Subcutaneous adipose tissue (tissue), 3 donors: ENCODE measurements around a stretch of chr15.

DNA sequence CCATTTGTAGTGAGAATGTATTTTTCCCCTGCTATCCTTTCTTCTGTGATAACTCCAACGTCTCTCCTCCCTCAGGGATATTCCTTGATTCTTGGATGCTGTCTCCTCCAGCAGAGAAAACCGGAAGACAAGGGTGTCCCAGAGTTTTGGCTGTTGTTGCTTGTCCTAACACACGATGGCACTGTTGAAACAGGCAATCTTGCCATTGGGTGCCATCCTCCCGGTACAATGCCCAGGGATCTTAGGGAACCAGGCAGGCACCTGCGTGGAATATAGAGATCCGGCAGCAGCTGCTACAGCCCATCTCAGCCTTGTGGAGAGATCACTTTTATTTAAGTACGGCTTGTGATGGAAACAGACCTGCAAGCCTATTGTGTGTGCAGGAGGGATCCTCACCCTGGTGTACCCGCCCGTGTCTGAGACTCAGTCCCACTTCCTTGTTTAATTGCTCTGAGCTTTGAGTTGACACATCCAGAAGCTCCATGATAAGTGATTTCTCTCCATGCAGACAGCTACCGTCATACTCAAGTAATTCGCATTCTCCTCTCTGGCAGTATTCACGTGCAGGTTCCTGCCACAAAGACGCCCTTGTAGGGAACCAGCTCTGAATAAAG, 33.6 kb upstream of the VPS33B start:
- PRO-cap, result no peak
- RAMPAGE, long total RNA, 3 experiments, result no peak in any of the 3 experiments

DNA sequence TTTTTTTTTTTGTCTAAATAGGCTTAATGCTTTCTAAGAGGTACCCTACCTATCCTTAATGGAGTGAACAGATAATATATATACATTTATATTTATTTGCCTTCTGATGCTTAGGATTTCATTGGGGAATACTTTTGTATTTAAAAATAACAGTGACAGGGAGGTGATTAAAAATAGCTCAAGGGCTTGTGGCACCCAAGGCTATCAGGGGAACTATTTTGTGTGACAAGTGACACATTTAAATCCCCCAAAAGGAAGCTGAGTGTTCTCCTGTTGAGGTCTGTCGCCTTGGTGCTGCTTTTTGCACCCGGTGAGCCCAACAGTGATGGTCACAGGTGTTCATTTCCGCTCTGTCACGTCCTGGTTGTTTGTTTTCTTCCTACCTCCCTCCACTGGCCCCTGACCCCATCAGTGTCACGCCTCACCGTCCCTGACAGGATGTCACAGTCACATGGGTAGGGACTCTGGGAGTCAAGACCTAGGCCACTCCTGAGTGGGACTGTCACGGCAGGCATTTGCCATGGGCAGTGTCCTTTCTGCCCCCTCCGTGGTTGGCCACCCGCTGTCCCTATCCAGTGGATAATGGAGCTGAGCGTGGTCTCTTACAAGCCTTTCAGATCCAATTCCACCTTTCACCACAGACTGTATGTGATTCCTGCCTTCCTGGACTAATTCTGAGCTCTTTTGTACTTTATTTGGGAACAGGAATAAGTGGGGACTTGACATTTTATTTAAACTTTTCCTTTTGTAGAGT, 11.2 kb downstream of the SLCO3A1 start:
- PRO-cap, result no peak
- RAMPAGE, long total RNA, 3 experiments, result no peak in any of the 3 experiments

DNA sequence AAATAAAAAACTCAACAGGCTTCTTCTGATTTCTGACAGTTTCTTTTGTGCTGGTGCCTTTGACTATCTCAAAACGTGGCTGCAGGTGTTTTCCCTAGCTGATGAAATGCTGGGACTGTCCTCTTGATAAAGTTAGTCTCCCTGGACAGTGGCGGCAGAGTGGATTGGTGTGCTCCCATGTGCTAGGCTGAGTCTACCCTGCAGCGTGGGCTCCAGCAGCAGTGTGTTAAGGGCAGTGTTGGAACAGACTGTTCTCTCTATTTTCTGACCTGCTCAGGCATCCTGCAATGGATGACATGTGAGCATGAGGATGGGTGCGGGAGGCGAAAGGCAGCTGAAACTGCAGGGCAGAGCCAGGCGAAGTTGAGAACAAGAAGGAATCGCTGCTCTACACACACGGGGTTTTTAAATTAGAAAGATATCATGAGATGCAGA, 44.0 kb downstream of the SLCO3A1 start:
- PRO-cap, result no peak
- RAMPAGE, long total RNA, 3 experiments, result no peak in any of the 3 experiments

DNA sequence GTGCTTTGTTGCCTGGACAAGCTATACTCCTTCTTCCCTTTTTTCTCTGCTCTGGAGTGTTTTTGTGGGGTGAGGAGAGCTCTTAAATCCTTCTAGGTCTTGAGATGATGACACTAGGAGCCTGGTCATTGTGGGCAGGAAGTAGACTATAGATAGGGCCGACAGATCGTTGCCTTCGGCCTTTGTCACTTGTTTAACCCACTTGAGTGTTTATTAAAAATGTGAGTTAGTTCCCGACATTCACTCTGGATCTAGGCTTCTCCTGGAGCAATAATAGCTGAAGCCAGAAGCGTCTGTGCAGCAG, 93.9 kb downstream of the SLCO3A1 start:
- PRO-cap, result no peak
- RAMPAGE, long total RNA, 3 experiments, result no peak in any of the 3 experiments

- PRO-cap, result no peak
- RAMPAGE, long total RNA, 3 experiments, result no peak in any of the 3 experiments
Observed at GRCh38 chr15:91953978-91954862, 100.7 kb downstream of the SLCO3A1 start.

DNA sequence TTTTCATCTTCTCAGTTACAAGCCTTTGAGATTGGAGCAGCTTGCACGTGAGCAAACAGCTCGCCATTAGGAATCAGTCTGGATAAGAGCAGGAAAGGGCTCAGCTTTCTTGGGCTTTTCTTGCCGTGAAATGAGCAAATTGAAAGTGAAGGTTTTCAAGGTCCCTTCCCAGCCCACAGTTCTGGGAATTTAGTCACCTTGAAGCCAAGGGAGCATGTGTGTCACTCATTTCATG, 158.6 kb downstream of the SLCO3A1 start:
- PRO-cap, result no peak
- RAMPAGE, long total RNA, 3 experiments, result no peak in any of the 3 experiments

GRCh38 chr15:92074624-92075118, 221.2 kb downstream of the SLCO3A1 start:
- PRO-cap, result no peak
- RAMPAGE, long total RNA, 3 experiments, result no peak in any of the 3 experiments

- PRO-cap, result no peak
- RAMPAGE, long total RNA, 3 experiments, result no peak in any of the 3 experiments
Observed at GRCh38 chr15:92170119-92170408, 223.6 kb upstream of the ST8SIA2 start.

- PRO-cap, result no peak
- RAMPAGE, long total RNA, 3 experiments, result no peak in any of the 3 experiments
Observed at GRCh38 chr15:92637588-92638030, 18.0 kb downstream of the FAM174B start.

DNA sequence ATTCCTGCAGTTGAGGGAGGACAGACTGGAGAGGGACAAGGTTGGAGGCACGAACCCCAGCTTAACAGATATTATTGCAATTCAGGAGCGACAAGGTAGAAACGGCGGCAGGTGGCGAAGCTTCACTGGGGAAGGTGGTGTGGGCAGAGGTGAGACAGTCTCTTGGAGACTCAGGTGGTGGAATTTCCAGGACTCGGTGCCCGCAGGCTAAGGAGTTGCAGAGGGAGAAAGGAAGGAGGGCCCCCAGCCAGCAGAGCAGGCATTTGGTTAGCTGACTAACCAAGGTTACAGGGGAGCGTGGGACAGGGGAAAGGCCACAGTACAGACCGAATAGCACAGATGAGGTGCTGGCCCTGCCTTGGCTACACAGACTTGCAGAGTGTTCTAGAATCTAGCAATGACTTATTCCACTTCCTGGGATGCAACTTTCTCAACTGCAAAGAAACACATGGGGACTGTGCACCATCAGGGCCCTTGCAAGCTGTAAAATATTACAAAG, 2.9 kb downstream of the FAM174B start:
- PRO-cap, result no peak
- RAMPAGE, long total RNA, 3 experiments, result no peak in any of the 3 experiments

- PRO-cap, result no peak
- RAMPAGE, long total RNA, 3 experiments, result no peak in any of the 3 experiments
Observed at GRCh38 chr15:92801405-92802517, 98.4 kb upstream of the CHD2 start.

DNA sequence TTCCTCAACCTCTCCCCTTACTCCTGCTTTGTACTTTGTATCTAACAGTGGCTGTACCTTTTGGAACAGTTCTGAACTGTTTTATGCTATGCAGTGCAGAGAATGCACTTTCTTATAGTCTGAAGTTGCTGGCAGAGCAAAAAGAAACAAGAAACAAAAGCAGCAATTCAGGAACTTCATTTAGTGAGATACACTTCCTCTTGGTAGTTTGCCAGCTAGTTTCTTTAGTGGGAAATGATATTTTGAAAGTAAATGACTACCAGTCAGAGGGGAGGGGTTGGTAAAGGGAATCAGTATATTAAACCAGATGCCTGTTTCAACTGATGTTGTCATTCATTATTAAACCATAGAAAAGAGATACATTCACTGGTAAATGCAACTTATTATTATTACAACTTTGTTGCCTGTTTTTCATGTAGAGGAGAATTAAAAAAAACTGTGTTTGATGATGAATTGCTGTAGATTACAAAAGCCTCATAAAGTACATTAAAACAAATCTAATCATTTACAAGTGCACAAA, 54.9 kb upstream of the CHD2 start:
- PRO-cap, result no peak
- RAMPAGE, long total RNA, 3 experiments, result no peak in any of the 3 experiments

GRCh38 chr15:92907722-92908794, 7.9 kb downstream of the CHD2 start:
- PRO-cap, result bidirectional peak, plus-strand start at chr15:92908054, minus-strand start at chr15:92908085
- RAMPAGE, long total RNA, 3 experiments, result no peak in any of the 3 experiments

DNA sequence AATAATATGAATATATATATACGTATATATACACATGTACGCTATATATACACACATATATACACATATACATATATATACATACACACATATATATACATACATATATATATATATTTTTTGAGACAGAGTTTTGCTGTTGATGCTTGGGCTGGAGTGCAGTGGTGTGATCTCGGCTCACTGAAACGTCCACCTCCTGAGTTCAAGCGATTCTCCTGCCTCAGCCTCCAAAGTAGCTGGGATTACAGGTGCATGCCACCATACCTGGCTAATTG, 18.6 kb downstream of the CHD2 start:
- PRO-cap, result no peak
- RAMPAGE, long total RNA, 3 experiments, result no peak in any of the 3 experiments

- PRO-cap, result no peak
- RAMPAGE, long total RNA, 3 experiments, result no peak in any of the 3 experiments
Observed at GRCh38 chr15:92945749-92946315, 45.7 kb downstream of the CHD2 start.

DNA sequence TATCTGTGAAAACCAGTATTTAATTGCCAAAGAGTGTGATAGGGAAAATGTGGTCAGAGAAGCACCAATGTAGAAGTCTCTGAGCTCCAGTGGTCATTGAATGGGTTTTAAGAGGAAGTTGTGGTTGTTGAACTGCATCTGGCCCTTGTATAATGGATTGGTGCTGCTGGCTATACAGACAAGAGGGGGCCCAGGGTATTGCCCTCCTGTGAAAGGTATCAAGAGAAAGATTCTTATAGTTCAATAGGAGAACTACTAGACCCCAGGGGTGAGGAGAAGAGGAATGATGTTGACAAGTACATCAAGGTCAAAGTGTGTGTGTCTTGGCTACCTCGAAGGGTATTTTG, 47.0 kb downstream of the CHD2 start:
- PRO-cap, result no peak
- RAMPAGE, long total RNA, 3 experiments, result no peak in any of the 3 experiments

DNA sequence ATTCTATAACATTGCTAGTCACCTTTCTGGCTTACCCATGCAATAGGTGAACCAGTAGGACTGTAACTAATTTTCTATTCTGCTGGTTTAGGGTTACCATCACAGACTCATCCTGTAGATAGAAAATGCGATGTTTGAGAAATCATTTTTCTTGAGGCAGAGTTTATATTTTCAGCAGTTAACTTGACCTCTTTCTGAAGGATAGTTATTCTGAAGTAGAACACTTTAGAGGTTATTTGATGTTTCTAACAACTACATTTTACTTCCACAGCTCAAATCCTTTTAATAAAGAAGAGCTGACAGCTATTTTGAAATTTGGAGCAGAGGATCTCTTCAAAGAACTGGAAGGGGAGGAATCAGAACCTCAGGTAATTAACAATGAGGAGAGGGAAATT, 80.4 kb downstream of the CHD2 start:
- PRO-cap, result no peak
- RAMPAGE, long total RNA, 3 experiments, result no peak in any of the 3 experiments

- PRO-cap, result no peak
- RAMPAGE, long total RNA, 3 experiments, result no peak in any of the 3 experiments
Observed at GRCh38 chr15:93027290-93028276, 61.4 kb downstream of the RGMA start.

DNA sequence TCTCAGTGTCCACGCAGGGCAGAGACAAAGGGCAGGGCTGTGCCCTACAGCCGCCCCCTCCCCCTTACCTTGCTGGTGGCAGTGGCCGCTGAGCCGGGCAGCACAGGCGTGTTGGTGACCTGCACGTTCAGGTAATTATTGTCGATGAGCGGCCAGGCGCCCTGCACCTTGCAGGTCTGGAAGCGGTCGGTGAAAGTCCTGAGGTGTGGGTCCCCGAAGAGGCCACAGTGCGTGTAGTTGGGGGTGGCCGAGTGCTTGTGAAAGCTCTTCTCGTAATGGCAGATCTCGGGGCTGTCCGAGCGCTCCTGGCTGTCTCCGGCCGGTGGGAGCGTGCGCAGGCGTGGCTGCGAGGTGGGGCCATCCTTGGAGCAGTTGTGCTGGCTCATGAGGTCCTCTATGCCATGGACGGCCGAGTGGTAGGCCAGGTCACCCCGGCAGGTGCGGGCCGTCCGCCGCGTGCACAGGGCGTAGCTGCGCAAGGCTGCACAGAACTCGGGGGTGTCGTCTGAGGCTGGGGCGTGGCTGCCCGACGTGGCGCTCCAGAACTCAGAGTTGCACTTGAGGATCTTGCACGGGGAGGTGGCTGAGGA, 37.0 kb downstream of the RGMA start:
- PRO-cap, result no peak
- RAMPAGE, long total RNA, 3 experiments, result no peak in any of the 3 experiments

- PRO-cap, result unidirectional peak, plus-strand start at chr15:93088548; unidirectional peak, plus-strand start at chr15:93088601
- RAMPAGE, long total RNA, 3 experiments, result no peak in any of the 3 experiments
Observed at GRCh38 chr15:93088302-93088731, 694 bp downstream of the RGMA start.